Heart (tissue), 3 donors: Measurements from ENCODE around the genes GRM1, ADGB and STXBP5.

- RAMPAGE, long total RNA, 2 experiments, result no peak in any of the 2 experiments
These were observed 59.7 kb downstream of the UTRN start for GRCh38 chr6:144344736-144345315.

DNA sequence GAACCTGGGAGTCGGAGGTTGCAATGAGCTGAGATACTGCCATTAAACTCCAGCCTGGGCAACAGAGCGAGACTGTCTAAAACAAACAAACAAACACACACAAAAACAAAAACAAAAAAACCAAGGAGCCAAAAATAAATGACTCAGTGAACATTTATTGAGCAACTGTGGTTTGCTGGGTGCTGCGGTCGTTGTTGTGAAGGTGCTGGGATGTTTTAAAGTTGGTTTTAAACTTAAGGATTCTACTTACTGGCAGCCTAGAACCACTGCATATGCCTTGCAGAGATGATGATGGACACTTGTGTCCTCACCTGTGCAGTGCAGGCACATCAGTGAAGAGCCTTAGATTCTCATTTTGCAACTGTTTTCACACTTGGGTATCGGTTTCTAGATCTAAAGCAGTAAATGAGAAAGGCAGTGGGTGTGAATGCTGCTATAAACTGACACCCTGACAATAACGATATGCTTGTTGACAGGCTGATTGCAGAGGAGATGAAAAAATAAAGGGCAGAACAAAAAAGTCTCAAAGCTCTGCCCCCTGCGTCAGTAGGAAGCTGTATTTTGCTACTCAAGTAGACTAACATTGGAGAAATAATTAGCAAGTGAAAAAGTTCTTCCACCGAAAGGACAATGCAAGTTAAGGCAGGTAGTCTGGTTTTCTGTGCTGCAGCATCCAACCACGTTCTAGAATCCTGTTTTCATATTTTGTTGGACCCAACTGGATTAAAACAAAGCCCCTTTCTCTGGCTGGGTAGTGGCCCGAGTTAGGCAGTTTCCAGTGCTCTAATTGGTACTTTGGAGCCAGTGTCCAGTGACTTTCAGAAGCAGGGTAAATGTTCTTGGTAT, 68.9 kb downstream of the UTRN start:
- RAMPAGE, long total RNA, 2 experiments, result no peak in any of the 2 experiments

DNA sequence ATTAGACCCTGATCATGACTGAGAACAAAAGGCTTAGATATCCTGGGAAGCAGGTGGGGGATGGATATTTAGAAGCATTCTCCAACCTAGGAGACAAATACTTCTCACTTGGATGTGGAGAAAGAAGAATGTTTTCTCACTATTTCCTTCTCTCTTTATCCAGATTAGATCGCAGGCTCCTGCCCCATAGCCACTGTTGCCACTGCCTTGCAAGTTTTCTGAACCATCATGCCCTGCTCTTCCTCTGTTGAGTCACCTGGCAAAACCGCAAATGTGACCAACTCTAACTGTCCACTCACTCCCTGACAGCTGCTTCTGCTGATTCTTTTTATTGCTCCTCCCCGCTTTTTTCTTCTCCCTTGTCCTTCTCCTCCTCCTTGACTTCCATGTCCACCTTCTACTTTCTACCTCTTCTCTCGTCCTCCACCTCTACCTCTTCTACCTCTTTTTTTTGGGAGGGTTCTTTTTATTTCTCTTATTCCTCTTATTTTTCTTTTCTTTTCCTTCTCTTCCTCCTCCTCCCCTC, 258.2 kb downstream of the UTRN start:
- RAMPAGE, long total RNA, 2 experiments, result no peak in any of the 2 experiments

DNA sequence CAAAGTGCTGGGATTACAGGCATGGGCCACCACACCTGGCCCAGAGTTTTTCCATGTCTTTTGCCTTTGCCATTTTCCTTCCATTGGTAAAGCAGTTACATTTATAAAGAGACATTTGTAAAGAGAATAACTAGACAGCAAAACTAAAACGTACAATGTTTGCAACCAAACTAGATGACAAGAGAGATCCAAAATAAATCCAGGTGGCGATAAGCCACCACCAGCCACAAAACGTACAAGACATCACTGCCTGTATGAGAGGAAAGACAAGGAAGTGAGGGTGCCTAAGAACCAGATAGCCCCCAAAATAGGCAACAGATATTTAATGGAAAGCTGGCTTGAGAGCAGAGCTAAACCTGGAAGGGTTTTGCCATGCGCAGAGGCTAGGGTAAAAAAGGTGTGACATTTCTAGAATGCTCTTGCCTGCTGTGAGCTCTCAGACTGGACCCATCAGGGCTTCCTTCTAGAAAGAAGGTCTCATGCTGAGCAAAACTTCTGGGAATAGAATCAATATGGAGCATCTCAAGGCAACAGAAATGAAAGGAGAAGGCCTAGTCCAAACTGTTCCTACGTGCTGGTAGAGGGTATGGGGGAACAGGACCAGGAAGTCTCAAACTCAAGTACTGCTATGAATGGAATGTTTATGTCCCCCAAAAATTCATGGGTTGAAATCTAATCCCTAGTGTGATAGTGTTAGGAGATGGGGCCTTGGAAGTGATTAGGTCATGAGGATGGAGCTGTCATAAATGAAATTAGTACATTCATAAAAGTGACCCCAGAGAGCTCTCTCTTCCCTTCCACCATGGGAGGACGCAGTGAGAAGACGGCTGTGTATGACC, 528.5 kb downstream of the UTRN start:
- RAMPAGE, long total RNA, 2 experiments, result no peak in any of the 2 experiments

GRCh38 chr6:145813571-145814593, 713 bp downstream of the FBXO30 start:
- RAMPAGE, long total RNA, 2 experiments, result no peak in any of the 2 experiments

DNA sequence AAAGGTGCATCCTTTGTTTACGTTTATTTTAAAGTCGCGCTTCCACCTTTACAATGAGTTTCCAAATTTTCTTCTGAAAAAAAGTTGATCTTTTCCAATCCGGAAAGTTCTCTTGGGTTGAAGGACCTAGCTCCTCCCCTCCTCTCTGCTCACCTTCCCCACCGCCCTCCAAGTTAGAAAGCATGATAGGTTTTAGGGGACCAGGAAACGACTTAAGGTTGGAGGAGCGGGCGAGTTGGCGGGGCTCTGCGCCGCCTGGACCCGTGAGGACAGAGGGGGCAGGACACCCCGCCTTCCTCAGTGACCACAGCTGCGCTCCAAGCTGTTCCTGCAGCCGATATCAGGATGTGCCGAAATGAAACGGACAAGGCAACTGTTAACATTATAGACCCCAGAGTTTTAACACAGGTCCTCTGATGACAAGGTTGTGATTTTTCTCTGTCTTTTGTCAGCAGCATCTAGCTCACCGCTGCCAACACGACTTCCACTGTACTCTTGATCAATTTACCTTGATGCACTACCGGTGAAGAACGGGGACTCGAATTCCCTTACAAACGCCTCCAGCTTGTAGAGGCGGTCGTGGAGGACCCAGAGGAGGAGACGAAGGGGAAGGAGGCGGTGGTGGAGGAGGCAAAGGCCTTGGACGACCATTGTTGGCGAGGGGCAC, at the start of gene GRM1:
GRM1 (plus strand) TSS at position 320 of the 667 bp plus-strand sequence.
- RAMPAGE, long total RNA, 2 experiments, result no peak in any of the 2 experiments

GRCh38 chr6:146357906-146358828, 185.5 kb upstream of the RAB32 start:
- RAMPAGE, long total RNA, 2 experiments, result no peak in any of the 2 experiments

DNA sequence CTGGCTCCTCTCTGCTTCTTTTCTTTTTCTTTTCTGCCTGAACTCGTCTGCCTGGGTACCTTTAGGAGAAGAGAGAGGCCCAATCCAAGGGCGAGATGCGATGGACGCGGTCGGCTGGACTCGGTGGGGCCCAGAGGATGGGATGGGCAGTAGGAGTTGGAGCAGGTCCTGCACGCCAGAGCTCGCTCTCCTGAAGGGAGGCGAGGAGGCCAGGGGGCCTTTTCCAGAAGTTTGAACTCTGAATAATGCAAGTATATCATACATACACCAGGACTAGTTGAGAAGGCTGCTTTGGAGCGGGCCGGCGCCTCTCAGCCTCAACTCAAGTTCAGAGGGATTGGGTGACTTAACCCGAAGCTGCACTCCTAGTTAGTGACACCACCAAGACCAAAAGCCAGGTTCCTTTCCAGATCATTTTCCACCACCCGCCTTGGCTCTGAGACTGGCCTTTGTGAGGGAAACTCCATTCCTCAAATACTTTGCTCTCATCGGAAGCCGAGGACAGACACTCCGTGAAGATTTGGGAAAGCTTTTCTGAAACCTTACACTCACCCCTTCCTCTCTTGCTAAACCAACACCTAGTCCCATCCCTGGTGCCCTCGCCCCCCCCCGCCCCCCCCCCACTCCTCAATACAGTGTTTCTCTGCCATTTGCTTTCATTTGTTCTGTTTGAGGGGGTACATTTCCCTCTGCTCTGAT, 684 bp downstream of the RAB32 start:
- RAMPAGE, long total RNA, 2 experiments, result no peak in any of the 2 experiments

DNA sequence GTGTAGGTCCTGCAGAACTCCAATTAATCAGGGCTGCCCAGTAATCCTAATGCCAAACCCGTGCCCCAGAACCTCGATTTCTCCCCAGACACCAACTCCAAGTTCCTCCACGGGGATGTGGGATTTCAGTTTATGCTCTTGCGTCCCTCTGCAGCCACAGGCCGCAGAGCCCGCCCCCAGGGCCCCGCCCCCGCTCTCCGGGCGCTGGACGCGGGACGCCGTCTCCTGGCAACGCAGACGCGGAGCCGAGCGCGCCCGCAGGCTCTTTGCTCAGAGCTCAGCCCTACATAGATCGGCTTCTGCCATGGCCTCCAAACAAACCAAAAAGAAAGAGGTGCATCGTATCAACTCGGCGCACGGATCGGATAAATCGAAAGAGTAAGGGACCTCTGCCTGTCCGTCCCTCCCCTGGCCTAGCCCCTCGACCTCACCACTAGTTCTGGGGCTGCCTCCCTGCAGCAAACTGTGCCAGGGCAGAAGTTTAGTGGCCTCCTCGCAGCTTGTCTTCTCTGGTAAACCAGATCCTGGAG, at the start of gene ADGB:
ADGB (plus strand) TSS at position 236 of the 530 bp plus-strand sequence.
- RAMPAGE, long total RNA, 2 experiments, result no peak in any of the 2 experiments

DNA sequence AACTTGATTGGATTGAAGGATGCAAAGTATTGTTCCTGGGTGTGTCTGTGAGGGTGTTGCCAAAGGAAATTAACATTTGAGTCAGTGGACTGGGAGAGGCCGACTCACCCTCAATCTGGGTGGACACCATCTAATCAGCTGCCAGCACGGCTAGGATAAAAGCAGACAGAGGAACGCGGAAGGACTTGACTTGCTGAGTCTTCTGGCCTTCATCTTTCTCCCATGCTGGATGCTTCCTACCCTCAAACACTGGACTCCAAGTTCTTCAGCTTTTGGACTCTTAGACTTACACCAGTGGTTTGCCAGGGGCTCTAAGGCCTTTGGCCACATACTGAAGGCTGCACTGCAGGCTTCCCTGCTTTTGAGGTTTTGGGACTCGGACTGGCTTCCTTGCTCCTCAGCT, 256.0 kb downstream of the ADGB start:
- RAMPAGE, long total RNA, 2 experiments, result no peak in any of the 2 experiments

GRCh38 chr6:146876350-146877043, 277.7 kb downstream of the ADGB start:
- RAMPAGE, long total RNA, 2 experiments, result no peak in any of the 2 experiments

DNA sequence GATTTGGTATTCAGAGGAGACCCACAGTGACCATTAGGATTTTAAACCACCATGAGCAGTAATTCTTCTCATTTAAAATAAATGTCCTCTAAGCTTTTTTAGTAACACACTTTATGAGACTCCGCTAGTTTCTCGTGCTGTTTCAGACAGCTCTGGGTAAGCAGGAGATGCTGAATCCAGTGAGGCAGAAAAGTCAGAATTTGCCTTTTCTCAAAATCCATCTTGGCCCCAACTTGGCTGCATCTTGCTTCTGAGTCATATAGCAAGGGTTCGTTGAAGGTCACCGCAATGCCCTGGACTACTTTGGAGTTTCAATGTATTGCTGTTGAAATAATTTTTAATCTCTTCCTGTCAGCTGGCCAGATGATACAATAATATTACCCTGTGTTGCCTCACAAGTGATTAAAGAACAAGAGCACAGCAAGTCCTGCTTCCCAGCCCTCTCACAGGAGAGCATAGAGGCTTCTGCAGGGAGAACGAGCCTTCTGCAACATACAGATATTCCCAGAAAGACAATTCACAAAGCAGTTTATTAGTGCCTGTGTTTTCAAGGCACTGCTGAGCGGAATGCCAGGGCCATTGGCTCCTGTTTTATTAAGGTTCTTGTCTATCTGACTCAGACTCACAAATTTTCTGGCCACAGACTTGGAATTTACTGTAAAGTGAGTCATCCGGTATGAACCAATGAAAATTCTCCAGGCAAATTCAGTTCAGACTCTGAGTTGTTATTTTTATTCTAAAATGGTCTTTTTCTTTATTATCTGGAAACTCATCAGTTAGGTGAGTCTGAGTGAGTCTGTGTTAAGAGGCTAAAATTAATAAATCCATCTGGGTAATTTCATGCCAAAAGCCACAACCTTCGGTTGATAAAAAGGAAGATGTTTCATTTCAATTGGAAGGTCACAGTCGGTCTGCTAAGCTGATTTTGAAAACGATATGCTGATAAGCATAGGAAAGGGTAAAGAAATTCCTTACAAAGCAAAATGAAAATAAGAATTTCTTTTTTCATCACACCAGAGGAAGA, 289.6 kb upstream of the STXBP5 start:
- RAMPAGE, long total RNA, 2 experiments, result no peak in any of the 2 experiments

- RAMPAGE, long total RNA, 2 experiments, result no peak in any of the 2 experiments
These were observed at the start of gene STXBP5 for GRCh38 chr6:147204058-147204458. STXBP5 (plus strand) TSS chr6:147204417.

DNA sequence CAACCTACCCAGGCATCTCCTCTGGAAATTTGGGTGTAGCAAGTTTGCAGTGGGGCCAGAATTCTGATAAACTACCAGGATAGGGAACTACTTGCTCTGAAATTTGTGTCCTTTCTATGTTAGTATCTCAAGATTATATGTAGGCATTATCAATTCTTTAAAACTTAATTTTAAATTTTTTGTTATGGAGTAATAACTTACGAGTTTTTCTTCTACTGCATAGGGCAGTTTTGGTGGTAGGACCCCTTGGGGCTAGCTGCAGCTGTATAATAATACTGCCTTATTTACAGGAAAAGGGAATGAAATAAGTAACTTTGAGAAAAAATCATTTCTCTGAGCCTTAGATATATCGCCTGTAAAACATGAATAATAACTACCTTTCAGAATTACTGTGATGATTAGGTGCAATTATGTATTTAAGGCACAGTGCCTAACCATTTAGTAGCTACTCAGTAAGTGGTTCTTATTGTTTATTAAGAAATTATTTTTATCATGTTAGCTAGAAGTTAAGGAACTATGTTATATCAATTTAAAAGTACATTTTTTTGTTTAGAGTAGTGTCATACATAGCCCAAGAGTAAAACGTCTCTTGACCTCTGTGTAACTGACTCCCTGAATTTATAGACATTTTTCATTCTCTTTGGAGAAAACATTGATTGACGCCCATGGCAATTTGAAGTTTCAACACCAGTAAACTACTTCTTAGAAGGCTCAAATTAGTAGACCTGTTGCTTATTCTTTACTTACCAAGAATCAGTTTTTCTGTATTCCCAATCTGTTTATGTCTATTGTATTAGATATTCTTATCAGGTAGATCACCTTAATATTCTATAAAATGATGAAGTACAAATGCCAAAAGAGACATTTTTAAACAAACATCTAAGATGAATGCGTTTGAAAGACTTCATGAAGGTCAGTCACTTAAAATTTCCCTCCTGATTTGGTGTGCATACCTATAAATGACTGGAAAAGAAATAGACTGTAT, 28.4 kb downstream of the STXBP5 start:
- RAMPAGE, long total RNA, 2 experiments, result no peak in any of the 2 experiments

DNA sequence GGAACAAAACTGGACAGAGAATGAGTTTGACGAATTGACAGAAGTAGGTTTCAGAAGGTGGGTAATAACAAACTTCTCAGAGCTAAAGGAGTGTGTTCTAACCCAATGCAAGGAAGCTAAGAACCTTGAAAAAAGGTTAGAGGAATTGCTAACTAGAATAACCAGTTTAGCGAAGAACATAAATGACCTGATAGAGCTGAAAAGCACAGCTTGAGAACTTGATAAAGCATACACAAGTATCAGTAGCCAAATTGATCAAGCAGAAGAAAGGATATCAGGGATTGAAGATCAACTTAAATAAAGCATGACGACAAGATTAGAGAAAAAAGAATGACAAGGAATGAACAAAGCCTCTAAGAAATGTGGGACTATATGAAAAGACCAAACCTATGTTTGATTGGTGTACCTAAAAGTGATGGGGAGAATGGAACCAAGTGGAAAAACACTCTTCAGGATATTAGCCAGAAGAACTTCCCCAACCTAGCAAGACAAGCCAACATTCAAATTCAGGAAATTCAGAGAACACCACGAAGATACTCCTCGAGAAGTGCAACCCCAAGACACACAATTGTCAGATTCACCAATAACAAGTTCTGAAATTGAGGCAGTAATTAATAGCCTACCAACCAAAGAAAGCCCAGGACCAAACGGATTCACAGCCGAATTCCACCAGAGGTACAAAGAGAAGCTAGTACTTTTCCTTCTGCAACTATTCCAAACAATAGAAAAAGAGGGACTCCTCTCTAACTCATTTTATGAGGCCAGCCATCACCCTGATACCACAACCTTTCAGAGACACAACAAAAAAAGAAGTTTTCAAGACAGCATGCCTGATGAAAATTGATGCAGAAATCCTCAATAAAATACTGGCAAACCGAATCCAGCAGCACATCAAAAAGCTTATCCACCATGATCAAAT, 48.2 kb downstream of the STXBP5 start:
- RAMPAGE, long total RNA, 2 experiments, result no peak in any of the 2 experiments

GRCh38 chr6:147259261-147259643, 55.0 kb downstream of the STXBP5 start:
- RAMPAGE, long total RNA, 2 experiments, result no peak in any of the 2 experiments

- RAMPAGE, long total RNA, 2 experiments, result no peak in any of the 2 experiments
These were observed 137.6 kb downstream of the STXBP5 start for GRCh38 chr6:147341430-147342516.

- RAMPAGE, long total RNA, 2 experiments, result no peak in any of the 2 experiments
These were observed 146.8 kb downstream of the STXBP5 start for GRCh38 chr6:147350671-147351811.

GRCh38 chr6:148406350-148406922, 63.8 kb downstream of the SASH1 start:
- RAMPAGE, long total RNA, 2 experiments, result no peak in any of the 2 experiments

- RAMPAGE, long total RNA, 2 experiments, result no peak in any of the 2 experiments
These were observed 188.8 kb downstream of the SASH1 start for GRCh38 chr6:148531267-148531986.